ENCODE measurements around the gene SDF2.

GRCh38 chr17:27625555-27626435 lies 5.2 kb upstream of the LGALS9 start:
- PRO-cap, result no peak

DNA sequence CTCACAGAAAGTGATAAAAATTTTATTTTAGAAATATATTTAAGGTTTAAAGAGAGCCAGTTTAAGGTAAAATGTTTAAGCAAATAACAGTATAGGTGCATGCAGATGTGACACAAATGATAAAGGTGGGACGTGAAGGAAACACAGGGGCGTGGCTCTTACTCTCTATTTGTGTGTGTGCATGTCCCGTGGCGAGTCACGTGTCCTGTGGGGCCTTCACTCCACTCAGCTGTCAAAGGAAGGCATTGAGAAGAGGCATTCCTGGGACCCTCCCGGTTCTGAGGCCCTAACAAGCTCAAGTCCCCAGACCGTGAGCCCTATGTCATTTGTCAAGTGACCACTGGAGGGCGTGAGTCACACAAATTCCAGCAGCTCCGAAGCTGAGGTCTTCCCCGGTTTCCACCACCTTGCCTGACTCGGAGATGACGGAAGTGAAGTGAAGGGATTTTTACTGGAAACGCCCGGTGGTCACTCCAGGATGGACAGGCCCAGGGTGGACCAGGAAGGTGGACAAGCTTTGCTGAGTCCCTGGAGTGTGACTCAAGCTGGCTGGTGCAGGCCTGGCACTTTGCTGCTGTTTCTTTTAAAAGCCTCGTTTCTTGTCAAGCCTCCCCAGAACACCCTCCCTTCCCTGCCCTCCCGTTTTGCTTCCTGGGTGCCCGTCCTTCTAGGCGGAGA lies 5.1 kb upstream of the NOS2 start:
- PRO-cap, result no peak

- PRO-cap, result no peak
These were observed 5.6 kb upstream of the NOS2 start for GRCh38 chr17:27805957-27806266.

GRCh38 chr17:27810128-27810658 lies 9.9 kb upstream of the NOS2 start:
- PRO-cap, result no peak

DNA sequence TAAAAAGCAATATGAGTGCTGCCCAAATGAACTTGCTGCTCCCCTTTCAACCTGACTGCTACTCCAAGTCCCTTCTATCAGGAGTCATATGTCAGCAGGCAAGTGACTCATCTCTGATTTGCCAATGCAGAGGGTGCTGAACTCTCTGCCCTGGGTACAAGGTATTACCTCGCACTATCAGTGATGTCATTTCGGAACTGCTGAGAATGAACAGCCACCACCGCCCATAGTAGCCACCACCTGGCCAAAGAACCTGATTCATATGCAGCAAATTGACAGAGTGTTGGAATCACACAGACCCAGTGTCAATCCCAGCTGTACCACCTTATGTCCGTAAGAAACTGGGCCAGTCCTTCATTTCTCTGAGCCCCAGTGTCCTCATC lies 31.2 kb downstream of the LYRM9 start:
- PRO-cap, result bidirectional peak, plus-strand start at position 270 of the sequence, minus-strand start at position 57 of the sequence

- PRO-cap, result no peak
These were observed 3.9 kb downstream of the NLK start for GRCh38 chr17:28046383-28046799.

DNA sequence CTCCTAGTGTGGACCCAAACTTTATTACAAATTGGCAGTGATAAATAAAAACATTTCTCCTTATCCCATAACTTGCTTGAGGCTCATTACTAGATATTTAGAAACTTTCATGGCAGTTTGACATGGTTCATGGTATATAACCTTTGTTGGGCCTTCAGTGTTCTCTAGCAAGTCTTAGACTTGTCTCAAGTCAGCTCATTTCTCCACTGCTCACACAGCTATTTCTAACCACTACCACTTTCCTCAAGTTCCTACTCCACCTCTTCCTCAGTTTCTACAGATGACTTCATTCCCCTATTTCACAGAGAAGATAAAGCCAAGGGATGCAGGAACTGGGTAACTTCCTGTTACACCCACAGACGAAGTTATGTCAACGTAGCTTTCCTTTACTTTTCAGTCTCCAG lies 23.2 kb downstream of the NLK start:
- PRO-cap, result no peak

DNA sequence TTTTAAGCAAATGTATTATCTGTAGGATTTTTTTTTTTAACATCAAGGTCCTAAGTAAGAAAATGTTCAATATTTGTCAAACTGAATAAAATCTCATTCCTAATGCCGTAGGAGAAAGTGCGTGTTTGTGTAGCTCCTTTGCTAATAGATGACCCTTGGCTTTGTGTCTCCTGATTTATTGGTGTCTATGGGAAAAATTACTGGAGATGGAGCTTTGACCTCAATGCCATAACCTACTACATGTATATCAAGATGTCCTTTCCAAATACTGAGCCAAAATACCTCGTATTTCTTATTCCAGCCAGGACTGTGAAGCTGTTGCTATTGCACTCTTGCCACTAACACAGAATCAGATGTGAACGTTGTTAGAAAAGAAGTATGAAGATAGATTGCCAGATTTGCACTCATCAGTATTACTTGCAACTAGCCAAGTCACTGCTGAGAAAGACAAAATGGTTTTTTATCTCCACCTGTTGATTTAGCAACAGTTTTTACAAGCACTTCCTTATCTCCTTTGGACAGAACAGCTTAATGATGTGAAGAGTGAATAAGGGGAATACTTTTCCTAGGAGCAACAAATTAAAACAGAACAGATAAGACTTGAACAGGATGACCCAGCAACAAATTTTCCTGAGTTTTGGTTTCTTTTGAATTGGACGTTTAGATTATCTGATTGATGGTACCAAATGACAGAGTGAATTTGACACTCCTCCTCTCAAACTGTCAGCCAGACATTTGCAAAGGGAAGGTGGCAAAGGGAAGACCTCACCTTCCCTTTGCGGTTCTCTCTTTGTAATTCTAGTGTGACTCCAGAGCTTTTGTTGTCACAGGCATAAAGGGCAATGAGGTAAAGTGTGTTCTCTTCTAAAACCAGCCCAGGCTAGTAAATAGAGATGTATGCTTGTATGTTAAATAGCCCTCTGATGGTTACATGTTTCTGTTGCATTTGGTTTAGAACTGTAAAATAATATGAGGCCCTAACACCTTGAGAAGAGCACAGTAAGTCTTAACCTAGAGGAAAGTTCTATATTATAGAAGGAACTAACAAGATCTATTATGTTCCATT lies 130.6 kb downstream of the NLK start:
- PRO-cap, result no peak

- PRO-cap, result no peak
These were observed 83.6 kb upstream of the TMEM97 start for GRCh38 chr17:28235324-28235804.

- PRO-cap, result no peak
These were observed 7.3 kb downstream of the TMEM97 start for GRCh38 chr17:28326089-28326854.

DNA sequence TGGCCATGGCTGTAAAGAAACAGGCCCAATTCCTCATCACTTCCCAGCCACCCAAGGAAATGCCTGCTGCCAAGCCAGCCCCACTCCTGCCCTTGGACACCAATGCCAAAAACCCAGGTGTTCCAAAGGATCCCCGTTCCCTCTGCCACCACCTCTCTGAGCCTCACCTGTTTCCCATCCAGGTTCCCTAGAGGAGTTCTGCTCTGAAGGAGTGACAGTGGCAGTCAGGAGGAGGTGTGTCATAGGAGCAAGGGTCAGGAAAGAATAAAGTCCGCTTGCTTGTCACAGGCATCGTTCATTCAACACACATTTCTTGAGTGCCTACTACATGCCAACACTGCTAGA lies 3.3 kb downstream of the IFT20 start:
- PRO-cap, result bidirectional peak, plus-strand start outside the sequence, minus-strand start at position 189 of the sequence

- PRO-cap, result unidirectional peak, plus-strand start at chr17:28334421
These were observed 1.2 kb downstream of the IFT20 start for GRCh38 chr17:28333831-28334687.

DNA sequence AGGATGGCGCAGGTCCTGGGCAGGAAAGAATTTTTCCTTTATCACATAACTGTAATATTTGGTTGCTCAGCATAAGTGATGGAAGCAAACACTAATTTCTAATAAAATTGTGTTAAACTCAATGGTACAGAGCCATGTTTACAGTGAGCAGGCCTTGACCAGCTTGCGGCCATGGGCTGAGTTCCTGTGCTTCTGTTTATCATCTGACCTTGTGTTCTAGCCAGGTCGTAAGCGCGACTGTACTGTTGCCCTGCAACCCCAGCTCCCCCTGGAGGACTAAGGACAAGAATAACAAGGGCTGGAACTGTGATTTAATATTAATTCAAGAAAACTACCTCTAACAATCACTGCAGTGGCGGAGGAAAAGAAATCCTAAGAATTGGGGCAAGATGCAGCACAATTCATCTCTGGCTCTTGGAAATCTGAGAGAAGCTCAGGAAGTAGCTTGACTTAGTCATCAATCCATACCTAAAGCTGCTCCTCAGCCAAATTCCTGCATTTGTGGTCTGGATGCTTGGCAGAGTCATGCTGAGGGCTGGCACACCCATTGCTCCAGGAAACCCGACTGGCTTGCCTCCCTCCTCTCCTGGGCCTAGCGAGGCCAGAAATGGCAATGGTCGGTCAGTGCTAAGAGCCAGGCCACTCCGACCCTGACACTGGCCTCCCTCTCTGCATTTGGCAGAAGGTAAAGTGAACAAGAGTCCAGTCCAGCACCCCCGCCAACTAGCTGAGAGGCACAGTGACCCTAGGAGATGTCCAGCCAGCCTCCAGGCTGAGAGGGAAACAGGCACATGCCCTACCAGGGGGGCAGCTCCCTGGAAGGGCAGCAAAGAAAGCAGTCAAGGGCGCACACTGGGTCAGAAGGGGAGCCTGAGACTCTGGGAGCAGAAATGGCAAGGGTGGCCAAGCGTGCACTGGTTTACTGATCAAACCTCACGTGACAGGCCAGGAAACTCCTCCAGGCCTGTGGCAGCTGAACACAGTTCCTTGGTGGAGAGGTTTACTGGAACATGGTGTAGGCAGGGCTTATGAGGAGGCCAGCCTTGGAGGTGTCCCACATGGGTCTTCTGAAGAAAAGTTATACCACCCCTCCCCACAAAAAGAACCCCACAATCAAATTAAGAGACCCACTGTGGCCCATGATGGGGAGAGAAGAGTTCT lies 10.1 kb downstream of the POLDIP2 start:
- PRO-cap, result no peak

GRCh38 chr17:28400326-28400814 lies 5.6 kb downstream of the SLC46A1 start:
- PRO-cap, result no peak

GRCh38 chr17:28467693-28468001 lies 5.8 kb upstream of the SLC13A2 start:
- PRO-cap, result no peak

GRCh38 chr17:28591972-28593233 lies 6.4 kb downstream of the SPAG5 start:
- PRO-cap, result no peak

- PRO-cap, result no peak
These were observed 2.9 kb downstream of the SDF2 start for GRCh38 chr17:28658658-28659333.

- PRO-cap, result bidirectional peak, plus-strand start at chr17:28661942, minus-strand start at chr17:28661917; bidirectional peak, plus-strand start at chr17:28662208, minus-strand start at chr17:28662152
These were observed at the start of gene SDF2 for GRCh38 chr17:28661552-28662350. Gene SDF2, minus strand, starts transcription at chr17:28661906.

- PRO-cap, result no peak
These were observed 980 bp downstream of the TRAF4 start for GRCh38 chr17:28744858-28745124.

- PRO-cap, result no peak
These were observed 3.1 kb downstream of the ERAL1 start for GRCh38 chr17:28857698-28858609.

All from jejunum (tissue), 1 donor.